Osteoblast (primary cell): ENCODE data around the genes CPNE7 and SPATA33.

DNA sequence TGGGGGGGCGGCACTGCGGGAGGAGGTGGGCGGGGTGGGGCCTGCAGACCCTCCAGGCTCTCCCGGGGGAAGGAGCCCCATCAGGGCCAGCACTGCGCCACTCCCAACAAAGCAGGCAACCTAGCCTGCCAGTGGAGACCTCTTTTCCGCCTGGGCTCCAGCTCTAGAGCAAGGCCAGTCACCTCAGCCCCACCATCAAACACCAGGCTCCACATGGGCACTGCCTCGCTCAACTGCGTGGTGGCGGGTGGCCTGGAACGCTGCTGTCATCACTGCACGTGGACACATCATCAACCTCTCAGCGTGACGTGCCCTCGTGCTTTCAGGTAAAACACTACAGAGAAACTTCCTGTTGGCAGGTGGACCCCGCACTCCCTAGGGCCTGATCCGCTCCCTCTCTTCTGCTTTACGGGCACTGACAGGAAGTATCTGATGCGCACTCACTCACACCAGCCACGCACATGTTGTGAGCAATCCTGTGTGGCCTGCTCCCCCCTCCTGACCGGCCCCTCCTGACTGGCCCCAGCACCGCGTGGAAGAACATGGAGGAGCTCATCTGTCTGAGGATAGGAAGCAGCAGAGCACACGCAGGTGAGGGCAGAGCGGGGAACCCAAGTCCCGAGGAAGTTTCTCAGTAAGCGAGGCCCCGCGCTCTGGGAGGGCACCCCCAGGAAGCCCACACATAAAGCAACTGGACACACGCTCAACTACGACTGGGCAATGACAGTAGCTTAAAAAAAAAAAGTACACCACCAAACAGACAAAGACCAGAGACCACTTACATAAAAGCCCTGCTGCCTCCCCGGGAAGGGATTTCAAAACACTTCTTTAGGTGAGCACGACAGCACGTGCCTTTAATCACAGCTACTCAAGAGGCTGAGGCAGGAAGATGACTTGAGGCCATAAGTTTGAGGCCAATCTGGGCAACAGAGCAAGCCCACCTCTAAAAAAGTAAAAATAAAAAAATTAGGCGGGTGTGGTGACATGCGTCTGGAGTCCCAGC is 87.2 kb downstream of the ANKRD11 start:
- CAGE, long polyA plus RNA, result no peak
- RRBS, result no CpG with 5 or more reads among the region's 35 CpGs

- CAGE, long polyA plus RNA, result no peak
- RRBS, result no CpG with 5 or more reads among the region's 10 CpGs
Measured at GRCh38 chr16:89417960-89418690, 72.2 kb downstream of the ANKRD11 start.

DNA sequence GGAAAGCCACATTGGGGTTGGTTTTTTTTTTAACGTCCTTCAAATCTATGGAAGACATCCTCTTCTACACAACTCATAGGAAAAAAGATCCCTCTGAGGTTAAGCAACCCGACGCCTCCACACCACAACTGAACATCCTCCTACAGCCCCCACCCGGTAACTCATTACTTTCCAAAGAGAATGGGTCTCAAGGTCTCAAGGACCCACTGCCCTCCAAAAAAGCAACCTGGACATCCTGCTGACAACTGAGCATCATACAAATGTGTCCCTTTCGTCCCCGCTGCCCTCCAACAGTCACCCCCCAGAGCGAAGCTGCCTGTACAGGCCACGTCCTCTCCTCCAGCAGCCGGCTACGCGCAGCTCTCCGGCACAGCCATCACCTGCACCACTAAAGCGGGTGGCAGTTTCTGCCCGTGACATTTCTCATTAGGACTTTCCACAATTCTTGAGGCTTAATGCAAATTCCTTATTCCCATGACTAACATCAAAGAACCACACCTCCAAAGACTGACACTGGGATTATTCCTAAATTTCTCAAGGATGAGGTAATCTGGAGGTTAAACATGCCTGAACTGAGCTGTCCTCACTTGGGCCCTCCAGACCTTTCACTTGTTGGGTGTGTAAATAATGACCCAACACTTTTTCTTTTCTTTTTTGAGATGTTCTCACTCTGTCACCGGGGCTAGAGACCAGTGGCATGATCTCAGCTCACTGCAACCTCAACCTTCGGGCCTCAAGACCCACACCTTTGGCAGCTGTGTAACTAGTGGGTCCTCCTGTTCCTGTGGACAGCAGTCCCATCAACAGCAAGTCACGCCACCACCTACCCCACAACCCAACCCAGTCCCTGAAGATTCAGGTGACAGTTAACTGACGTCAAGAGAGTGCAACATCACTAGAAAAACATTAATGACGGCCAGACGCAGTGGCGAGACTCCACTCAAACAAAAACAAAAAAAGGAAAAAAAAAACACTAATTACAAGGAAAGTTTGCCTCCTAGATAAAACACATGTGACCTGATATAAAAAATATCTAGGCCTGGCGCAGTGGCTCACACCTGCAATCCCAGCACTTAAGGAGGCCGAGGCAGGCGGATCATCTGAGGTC is 11.7 kb downstream of the ANKRD11 start:
- CAGE, long polyA plus RNA, result no peak
- RRBS, result no CpG with 5 or more reads among the region's 24 CpGs

DNA sequence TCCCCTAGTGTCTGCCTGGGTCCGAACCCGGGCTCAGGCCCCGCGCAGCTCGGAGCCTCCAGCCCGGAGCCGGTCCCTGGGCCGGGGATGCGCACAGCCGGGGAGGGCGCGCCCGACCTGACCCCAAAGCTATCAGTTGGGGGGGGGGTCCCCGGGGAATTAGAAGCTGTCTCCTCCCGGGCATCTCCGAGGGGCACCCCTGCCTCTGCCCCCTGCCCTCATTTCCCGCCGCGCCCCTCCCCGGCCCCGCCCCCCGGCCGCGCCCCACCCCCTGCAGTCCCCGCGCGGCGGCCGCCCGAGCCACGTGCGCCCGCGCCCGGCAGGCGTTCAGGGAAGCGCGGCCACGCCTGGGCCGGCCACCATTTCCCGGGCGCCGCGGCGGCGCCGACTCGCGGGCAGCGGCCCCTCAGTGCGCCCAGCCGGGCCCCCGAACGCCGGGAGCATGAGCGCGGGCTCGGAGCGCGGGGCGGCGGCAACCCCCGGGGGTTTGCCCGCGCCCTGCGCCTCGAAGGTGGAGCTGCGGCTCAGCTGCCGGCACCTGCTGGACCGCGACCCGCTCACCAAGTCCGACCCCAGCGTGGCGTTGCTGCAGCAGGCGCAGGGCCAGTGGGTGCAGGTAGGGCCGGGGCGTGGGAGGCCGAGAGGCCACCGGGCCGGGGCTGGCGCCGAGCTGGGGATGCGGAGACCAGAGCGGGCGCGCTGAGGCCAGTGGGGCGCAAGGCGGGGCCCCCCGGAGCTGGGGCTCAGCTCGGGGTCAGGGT is at the start of gene CPNE7:
Gene CPNE7 (plus strand): TSS at position 303 of the 761 bp plus-strand sequence.
- CAGE, long polyA plus RNA, result no peak
- RRBS, result 3% methylated on average over 76 of the region's 91 CpGs

DNA sequence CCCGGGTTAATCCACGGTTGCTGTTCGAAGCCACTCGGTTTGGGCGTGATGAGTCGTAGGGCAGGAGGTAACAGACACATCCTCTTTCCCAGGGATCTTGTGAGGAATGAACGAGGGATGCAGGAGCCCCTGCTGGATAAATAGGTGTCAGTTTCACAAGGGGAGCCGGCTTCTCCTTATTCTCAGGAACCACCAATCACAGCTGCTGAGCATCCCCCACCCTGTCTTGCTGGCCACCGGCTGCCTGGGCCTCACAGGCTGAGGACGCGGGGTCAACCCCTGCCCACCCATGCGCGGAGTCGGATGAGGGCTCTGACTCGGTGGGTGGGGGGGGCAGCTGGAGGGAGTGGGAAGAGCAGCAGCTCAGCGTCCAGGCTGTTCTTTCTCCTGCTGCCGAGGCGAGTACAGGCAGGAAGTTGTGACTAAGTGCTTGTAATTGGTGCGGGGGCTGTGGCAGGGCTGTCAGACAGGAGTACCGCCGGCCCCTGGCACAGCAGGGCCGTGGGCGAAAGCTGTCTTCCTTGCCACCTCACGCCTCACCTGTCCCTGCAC is 11.2 kb upstream of the DPEP1 start:
- CAGE, long polyA plus RNA, result no peak
- RRBS, result 10% methylated on average over 3 of the region's 24 CpGs

DNA sequence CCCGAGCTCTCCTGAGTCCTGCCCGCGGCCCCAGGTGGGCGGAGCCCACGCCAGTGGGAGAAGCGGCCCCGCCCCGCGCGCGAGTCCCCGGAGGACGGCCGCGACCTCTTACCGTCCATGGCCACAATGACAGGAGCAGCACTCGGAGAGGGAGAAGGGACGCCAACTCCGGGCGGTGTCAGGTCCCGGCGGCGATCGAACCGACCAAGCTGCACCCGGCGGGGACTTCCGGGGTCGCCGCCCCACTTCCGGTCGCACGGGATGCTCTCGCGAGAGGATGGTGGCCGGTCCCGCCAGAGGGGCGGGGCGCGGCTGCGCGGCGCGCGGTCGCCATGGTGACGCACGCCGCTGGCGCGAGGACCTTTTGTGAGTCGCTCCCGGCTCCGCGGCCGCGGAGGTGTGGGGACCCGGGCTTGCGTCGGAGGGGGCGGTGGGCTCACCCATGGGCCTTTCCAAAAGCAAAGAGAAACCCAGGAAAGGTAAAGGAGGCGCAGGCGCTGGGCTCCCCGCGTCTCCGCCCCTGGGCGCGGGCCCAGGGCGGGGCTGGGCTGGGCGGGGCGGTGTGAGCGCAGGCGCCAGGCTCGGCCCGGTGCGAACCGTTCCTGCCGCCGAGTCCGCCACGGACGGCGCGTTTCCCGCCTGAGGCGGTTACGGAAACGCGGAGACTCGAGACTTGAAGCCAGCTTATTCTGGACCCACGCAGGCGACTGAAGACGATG is at the start of gene SPATA33:
Gene SPATA33 (plus strand): TSS at position 367 of the 719 bp plus-strand sequence.
- CAGE, long polyA plus RNA, result start-site peak on the plus strand centred at position 579 of the sequence, 48 bp wide, 41 and 16 reads in 2 replicates
- RRBS, result under 1% methylated on average over 27 of the region's 93 CpGs

DNA sequence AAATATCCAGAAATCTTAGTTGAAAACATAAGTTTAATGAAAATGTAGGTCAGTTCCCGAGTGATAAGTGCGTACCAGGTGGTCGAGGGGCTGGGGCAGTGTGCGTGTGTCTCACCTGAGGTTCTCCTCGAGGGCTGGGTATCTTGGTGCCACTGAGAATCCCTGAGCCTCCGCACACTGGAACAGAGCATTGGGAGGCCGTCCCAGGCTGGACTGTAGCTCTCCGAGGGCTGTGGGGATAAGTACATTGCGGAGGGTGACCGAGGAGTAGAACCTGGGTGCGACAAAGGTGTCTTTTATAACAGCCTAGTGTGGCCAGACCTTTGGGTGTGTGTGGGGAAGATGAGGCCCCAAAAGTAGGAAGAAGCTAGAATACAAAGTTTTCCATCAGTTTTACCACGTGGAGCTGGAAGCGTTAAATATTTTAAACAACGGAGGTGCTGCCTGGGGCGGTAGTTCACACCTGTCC is 978 bp downstream of the SPATA33 start:
- CAGE, long polyA plus RNA, result no peak
- RRBS, result no CpG with 5 or more reads among the region's 15 CpGs

- CAGE, long polyA plus RNA, result no peak
- RRBS, result no CpG with 5 or more reads among the region's 17 CpGs
Measured at GRCh38 chr16:89727603-89728392, 6.5 kb downstream of the ZNF276 start.

- CAGE, long polyA plus RNA, result no peak
- RRBS, result no CpG with 5 or more reads among the region's 22 CpGs
Measured at GRCh38 chr16:89737467-89738227, 16.3 kb downstream of the ZNF276 start.

- CAGE, long polyA plus RNA, result no peak
- RRBS, result no CpG with 5 or more reads among the region's 9 CpGs
Measured at GRCh38 chr16:89833915-89834132, 5.5 kb downstream of the SPIRE2 start.

DNA sequence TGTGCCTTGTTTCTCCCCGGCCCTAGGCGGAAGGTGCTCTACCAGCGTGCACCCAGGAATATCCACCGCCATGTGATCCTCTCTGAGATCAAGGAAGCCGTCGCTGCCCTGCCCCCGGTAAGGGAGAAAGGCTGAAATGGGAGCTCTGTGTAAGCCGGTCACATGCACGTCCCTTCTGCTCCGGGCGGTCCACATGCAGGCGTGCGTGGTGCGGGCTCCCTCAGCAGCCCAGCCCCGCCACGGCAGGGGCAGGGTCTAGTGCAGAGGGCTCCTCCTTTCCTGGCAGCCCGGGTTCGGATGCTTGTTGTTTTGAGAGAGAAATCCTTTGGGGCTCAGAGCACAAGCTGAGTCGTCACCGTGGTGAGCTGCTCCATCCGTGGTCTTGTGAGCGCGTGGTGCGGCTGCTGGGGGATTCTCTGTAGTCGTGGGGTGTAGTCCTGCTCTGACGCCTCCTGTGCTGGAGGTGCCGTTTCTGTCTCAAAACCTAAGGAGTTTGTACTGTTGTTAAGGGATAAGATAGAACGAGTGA is 12.4 kb upstream of the MC1R start:
- CAGE, long polyA plus RNA, result no peak
- RRBS, result 92% methylated on average over 7 of the region's 28 CpGs

DNA sequence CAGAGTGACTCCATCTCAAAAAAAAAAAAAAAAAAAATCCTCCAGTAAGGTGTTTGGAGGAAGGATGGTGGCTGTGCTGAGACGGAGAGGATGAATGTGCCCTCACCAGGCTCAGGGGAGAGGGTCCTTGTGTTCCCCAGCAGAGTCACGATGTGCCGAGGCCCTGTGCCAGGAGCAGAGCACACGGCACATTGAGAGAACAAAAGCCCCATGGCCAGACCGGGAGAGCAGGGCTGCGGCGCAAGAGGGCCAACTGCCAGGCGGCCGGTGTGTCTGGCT is 9.1 kb upstream of the MC1R start:
- CAGE, long polyA plus RNA, result no peak
- RRBS, result 82% methylated on average over 5 of the region's 9 CpGs

- CAGE, long polyA plus RNA, result no peak
- RRBS, result 90% methylated on average over 1 of the region's 5 CpGs
Measured at GRCh38 chr16:89957868-89958178, 9.3 kb downstream of the DEF8 start.

DNA sequence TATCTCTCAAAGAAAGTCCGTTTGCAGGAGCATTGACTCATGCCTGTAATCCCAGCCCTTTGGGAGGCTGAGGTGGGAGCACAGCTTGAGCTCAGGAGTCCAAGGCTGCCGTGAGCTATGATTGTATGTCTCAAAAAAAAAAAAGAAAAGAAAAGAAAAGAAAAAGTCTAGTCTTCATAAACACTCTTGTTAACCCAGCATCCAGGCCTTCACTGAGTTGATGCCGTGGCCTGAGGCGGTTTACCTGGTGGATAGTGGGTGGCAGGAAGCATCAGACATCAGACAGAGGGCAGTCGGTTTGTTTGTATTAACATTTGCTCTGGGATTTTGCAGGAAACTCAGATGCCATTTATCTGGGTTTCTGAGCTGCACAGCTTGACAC is 909 bp upstream of the DBNDD1 start:
- CAGE, long polyA plus RNA, result no peak
- RRBS, result no CpG with 5 or more reads among the region's 5 CpGs

DNA sequence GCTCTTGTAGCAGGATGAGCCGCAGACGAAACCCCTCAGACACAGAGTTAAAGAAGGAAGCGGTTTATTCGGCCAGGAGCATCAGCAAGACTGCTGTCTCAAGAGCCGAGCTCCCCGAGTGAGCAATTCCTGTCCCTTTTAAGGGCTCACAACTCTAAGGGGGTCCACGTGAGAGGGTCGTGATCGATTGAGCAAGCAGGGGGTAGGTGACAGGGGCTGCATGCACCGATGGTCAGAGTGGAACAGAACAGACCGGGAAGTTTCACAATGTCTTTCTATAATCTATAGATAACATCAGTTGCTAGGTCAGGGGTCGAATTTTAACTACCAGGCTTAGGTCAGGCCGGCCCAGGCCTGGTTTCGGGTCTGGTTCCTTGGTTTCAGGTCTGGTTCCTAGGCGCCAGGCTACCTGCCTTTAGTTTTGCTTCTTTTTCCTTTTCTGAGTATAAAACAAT is 20.6 kb downstream of the PRDM7 start:
- CAGE, long polyA plus RNA, result no peak
- RRBS, result 7% methylated on average over 2 of the region's 15 CpGs

- CAGE, long polyA plus RNA, result no peak
- RRBS, result no CpG with 5 or more reads among the region's 18 CpGs
Measured at GRCh38 chr16:90168375-90168720, 91.2 kb upstream of the PRDM7 start.